NCI-H460 (cell line): ENCODE measurements around the gene ABCF2.

DNA sequence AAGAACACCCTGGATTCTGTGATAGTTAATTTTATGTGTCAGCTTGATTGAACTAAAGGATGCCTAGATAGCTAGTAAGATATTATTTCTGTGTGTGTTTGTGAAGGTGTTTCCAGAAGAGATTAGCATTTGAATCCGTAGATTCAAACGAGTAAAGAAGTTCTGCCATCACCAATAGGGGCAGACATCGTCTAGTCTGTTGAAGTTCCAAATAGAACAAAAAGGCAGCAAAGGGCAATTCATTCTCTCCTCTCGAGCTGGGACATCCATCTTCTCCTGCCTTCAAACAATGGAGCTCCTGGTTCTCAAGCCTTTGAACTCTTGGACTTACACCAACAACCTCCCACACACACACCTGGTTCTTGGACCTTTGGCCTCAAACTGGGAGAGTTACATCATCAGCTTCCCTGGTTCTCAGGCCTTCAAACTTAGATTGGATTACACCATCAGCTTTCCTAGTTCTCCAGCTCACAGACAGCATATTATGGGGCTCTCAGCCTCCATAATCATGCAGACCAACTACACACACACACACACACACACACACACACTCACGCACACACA is 9.9 kb upstream of the GIMAP5 start:
RAMPAGE:
- cytosol, long total RNA: no peak
- long total RNA: no peak
- nucleus, long total RNA: no peak

DNA sequence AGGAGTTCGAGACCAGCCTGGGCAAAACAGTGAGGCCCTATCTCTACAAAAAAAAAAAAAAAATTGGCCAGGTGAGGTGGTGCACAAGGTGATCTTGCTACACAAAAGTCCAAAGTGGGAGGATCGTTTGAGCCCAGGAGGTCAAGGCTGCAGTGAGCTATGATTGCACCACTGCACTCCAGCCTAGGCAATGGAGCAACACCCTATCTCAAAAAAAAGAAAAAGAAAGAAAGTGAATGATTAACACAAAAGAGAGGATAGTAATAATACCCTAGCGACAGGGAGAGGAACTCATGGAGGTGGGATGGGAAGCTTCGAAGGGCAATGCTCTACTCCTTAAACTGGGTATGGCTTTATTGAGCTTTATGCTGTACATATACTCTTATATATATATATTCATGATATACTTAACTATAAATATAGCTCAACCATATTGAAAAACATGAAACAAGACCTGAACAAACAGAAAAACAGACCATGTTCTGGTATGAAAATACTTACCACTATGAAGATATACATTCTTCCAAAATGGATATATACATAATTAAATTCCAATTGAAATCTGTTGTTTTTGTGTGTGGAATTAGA is 30.3 kb downstream of the TMEM176B start:
RAMPAGE:
- cytosol, long total RNA: no peak
- long total RNA: no peak
- nucleus, long total RNA: no peak

DNA sequence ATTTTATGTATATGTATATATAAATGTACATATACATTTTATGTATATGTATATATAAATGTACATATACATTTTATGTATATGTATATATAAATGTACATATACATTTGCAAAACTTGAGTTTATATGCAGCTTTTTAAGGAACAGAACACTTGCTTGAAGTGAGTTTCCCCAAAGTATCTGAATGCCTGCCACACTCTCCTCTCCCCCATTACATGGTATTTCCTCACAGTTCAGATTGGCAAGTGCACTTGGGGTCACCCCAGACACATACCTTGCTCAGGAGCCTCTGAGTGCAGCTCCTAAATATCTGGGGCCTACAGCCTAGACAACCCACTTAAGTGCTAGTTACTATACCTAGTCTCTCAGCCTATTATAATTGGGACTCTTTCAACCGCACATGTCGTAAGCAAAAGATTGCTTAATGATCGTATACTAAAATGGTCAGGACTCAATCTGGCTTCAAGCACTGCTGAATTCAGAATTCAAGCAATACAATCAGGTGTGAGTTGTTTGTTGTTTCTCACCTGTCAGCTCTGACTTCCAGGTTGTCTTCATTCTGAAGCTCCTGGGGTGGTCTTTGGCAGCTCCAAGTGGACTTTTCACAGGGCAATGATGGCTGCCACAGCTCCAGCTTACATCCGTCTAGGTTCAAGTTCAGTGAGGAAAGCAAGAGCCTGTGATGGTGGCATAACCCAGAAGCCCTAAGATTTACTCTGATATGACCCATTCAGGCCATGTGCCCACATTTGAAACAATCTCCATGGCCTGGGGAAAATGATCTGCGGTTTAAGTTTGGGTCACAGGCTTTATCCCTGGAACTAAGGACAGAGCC is 19.8 kb downstream of the TMEM176B start:
RAMPAGE:
- cytosol, long total RNA: no peak
- long total RNA: no peak
- nucleus, long total RNA: no peak

GRCh38 chr7:150781872-150782422 is 18.2 kb downstream of the TMEM176B start:
RAMPAGE:
- cytosol, long total RNA: no peak
- long total RNA: no peak
- nucleus, long total RNA: no peak

GRCh38 chr7:150954469-150955150 is 23.5 kb downstream of the KCNH2 start:
RAMPAGE:
- cytosol, long total RNA: no peak
- long total RNA: no peak
- nucleus, long total RNA: no peak

DNA sequence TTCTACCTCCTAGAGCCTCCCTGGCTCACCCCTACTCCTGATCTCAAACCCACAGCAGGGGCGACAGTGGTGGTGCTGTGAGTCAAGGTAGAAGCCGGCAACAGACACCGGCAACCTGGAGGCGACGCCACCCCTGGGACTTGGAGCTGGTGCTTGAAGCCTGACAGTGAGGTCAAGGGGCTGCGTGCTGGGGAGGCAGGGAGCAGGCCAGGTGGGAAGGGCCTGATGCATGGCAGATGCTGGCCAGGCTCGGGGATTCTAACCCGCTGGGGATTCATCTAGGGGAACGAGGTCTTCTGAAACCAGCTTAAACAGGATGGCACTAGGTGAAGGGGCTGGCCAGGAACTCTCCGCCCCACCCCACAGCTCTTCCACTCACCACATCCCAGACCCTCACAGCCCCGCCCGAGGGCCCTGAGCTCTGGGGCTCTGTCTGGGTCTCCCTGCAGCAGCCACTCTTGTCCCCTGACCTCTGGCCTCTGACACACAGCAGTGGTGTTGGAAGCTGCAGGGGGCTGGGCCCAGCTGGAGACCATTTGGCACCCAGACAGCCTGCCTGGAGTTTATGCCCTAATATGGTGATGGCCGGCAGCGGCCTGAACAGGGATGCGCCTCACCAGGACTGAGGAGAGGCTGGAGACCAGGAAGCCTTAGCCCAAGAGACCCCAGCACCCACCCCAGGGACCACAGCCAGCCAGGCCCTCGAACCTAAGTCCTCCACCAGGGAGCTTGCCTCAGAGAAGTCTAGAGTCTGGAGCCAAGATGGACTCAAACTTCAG is 16.3 kb downstream of the KCNH2 start:
RAMPAGE:
- cytosol, long total RNA: no peak
- long total RNA: no peak
- nucleus, long total RNA: no peak

DNA sequence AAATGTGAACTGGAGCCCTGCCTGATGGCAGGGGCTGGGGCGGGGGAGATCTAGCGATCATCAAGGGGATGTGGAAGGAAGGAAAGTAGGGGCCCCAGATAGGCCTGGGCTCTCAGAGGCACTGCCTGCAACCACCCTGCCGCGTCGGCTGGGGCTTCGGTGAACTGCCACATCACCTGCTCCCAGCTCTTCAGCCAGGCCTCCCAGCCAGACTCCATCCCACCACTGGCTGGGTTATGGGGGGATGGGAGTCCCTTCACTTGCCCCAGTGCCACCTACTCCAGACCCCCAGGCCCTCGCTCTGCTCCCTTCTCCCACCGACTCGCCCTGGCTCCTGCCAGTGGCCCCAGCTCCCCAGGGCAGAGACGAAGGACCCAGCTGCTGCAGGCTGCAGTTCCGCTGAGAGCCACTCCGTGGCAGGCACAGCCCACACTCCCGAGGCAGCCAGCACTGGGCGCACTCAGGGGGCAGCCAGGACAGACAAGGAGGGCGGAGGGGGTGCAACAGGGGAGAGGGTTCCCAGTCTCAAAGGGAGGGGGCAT is 15.3 kb downstream of the KCNH2 start:
RAMPAGE:
- cytosol, long total RNA: no peak
- long total RNA: no peak
- nucleus, long total RNA: no peak

DNA sequence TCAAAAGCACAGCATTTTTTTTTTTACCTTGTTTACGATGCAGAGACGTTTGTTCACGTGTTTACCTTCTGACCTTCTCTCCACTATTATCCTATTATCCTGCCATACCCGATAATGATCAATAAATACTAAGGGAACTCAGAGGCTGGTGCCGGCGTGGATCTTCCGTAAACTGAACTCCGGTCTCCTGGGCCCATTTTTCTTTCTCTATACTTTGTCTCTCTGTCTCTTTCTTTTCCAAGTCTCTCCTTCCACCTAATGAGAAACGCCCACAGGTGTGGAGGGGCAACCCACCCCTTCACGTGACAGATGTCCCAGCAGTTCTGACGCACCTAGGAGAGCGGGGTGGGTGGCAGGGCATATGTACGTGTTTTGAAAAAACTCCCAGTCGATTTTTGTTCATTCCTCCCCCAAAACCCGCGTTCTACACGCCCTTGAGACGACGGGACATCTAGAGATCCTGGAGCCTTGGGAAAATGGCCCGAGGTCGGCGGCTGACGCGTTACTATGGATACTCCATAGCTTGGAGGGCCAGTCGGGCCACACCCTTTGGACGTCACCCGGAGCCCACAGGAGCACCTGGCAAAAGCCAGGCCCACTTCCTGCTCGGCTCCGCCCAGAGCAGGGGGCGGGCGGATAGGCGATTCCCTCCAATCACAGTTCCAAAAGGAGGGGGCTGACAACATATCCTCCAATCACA is 431 bp upstream of the ABCB8 start:
RAMPAGE:
- cytosol, long total RNA: no peak
- long total RNA: no peak
- nucleus, long total RNA: no peak

GRCh38 chr7:151047974-151048475 is 306 bp upstream of the ASIC3 start:
RAMPAGE:
- cytosol, long total RNA: no peak
- long total RNA: no peak
- nucleus, long total RNA: no peak

DNA sequence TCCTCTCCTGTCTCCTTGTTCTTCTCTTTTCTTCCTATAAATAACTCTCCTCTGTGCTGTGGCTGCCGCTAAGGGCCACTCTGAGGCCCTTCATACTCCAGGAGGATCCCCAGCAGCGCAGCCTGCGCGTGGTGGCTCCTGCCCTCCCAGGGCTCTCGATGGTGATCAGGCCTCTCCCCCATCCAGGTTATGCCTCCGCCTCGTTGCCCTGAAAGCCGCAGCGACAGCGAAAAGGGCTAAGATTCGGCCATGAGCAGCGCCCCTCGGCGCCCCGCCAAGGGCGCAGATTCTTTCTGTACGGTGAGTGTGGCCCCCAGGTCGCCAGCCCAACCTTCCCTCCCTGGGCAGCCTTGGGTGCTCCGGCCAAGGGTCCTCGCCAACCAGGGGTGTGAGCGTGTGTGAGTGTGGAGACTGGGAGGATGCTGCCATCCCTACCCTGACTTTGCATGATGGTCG is 2.4 kb downstream of the SLC4A2 start:
RAMPAGE:
- cytosol, long total RNA: no peak
- long total RNA: no peak
- nucleus, long total RNA: no peak

DNA sequence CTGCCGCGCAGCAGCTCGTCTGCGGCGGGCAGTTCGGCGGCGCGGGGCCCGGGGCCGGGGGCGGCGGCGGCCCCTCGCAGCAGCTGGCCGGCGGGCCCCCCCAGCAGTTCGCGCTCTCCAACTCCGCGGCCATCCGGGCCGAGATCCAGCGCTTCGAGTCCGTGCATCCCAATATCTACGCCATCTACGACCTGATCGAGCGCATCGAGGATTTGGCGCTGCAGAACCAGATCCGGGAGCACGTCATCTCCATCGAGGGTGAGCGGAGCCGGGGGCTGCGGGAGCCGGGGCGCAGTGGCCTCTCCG is 493 bp downstream of the AGAP3 start:
RAMPAGE:
- cytosol, long total RNA: no peak
- long total RNA: no peak
- nucleus, long total RNA: no peak

GRCh38 chr7:151088365-151088588 is 2.0 kb downstream of the AGAP3 start:
RAMPAGE:
- cytosol, long total RNA: no peak
- long total RNA: no peak
- nucleus, long total RNA: no peak

DNA sequence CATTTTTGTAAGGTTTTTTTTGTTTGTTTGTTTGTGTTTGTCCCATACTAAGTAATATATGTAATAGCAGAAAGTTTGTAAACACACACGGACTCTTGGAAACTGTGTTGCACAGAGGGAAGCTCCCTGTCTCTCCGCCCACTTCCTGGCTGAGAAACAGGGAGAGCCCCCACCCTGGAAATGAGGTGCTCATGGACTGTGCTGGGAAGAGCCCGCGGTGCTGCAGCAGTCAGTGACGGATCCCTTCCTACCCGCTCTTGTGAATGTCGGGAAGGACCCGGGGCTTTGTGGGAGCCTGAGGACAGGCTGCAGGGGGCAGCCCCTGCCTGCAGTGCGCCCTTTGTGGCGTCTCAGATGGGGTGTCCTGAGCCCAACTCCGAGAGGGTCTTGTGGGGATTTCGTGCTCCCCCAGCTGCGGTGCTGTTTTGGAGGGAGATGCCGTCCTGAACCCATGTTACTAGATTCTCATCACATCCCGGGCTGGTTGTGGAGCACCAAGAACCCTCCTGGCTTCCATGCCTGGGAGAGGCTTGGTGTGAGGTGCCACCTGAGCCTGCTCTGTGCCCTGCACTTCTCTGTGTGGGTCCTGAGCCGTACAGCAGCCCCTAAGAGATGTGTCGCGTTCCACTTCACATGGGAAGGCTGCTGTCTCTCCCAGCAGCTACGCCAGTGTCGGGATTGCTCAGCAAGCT is 13.7 kb downstream of the AGAP3 start:
RAMPAGE:
- cytosol, long total RNA: no peak
- long total RNA: no peak
- nucleus, long total RNA: no peak

RAMPAGE:
- cytosol, long total RNA: no peak
- long total RNA: no peak
- nucleus, long total RNA: no peak
These were observed 37.3 kb downstream of the AGAP3 start for GRCh38 chr7:151123309-151124283.

DNA sequence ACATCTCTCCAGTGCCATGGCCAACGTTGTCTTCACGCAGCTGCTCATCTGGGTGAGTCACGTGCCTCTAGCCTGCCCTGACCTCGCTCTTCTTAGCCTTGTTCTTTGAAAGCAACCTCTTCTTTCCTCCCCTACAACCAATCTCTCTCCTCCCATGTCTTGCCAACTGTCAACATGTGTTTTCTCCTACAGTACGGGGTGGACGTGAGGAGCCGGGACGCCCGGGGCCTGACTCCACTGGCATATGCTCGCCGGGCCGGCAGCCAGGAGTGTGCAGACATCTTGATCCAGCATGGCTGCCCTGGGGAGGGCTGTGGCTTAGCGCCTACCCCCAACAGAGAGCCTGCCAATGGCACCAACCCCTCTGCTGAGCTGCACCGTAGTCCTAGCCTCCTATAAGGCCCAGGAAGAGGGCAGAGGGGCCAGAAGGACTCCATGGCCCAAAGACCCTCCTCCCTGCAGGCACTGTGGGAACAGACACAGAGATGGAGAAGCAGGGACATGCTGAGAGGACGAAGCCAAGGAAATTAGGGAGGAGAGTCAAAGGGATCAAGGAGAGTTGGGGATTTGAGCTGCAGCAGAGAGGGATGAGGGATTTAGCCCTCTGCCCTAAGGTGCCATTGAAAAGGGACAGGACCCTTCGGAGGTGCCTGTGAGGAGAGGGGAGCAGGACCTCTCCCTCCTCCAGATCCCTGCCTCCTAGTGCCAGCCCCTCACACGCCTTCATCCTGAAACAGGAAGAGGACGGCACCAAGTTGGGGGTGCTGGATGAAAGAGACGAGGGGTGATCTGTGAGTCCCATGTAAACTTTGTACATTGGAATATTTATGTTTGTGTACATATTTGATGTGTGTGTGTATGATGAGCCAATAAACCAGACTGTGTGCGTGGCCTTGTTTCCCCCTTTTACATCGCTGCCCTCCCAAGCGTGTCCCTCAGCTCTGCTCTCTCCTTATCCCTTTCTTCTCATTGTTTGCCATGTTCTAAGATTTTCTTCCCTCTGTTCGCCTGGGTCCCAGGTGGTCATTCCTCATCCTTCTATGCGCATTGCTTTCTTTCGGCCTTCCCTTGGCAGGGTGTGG is 23.6 kb downstream of the GBX1 start:
RAMPAGE:
- cytosol, long total RNA: no peak
- long total RNA: no peak
- nucleus, long total RNA: no peak

RAMPAGE:
- cytosol, long total RNA: start-site peak on the minus strand at chr7:151227168-151227221, 646 and 717 reads in 2 replicates
- long total RNA: start-site peak on the minus strand at chr7:151227175-151227208, 30 and 407 reads in 2 replicates
- nucleus, long total RNA: no peak
These were observed at the start of gene ABCF2 for GRCh38 chr7:151226696-151227752. Gene ABCF2, minus strand, starts transcription at chr7:151227205.

RAMPAGE:
- cytosol, long total RNA: no peak
- long total RNA: no peak
- nucleus, long total RNA: no peak
These were observed 4.0 kb downstream of the CHPF2 start for GRCh38 chr7:151235863-151237187.

GRCh38 chr7:151256482-151257072 is 8.1 kb upstream of the SMARCD3 start:
RAMPAGE:
- cytosol, long total RNA: no peak
- long total RNA: no peak
- nucleus, long total RNA: no peak

GRCh38 chr7:151355757-151356366 is 14.2 kb downstream of the NUB1 start:
RAMPAGE:
- cytosol, long total RNA: no peak
- long total RNA: no peak
- nucleus, long total RNA: no peak

DNA sequence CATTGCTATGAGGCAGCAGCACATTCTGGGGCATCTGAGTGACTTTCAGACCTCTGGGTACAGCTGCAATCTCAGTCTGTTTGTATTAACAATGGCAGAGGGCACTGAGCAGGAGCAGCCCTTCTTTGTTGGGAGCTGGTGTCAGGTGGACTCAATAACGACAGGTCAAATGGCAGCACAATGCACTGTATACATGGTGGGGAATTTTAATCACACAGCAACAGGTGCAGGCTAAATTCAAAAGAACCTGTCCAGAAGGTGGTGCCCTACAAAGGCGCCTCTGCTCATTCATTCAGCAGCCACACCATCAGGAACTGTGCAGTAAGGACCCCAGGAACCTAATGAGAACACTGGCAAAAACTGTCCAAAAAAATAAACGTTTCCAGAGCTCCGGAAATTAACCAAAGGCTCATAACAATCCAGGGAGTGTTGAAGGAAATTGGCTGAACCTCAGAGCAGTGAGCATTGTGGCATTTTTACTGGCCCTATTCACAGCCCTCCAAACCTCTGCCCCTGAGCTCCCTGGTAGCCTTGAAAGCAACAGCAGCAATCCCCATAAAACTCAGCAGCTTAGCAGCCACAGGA is 22.0 kb upstream of the CRYGN start:
RAMPAGE:
- cytosol, long total RNA: no peak
- long total RNA: no peak
- nucleus, long total RNA: no peak